Suprapubic skin (tissue), 4 donors: ENCODE measurements around a stretch of chr6.

GRCh38 chr6:117998779-117999133 lies 91.7 kb downstream of the SLC35F1 start:
- PRO-cap = no peak
- RAMPAGE, long total RNA, 4 experiments = start-site peak on the plus strand in 3 of 4 experiments, at chr6:117998925-117998950 at its widest, 12 to 423 reads per replicate

DNA sequence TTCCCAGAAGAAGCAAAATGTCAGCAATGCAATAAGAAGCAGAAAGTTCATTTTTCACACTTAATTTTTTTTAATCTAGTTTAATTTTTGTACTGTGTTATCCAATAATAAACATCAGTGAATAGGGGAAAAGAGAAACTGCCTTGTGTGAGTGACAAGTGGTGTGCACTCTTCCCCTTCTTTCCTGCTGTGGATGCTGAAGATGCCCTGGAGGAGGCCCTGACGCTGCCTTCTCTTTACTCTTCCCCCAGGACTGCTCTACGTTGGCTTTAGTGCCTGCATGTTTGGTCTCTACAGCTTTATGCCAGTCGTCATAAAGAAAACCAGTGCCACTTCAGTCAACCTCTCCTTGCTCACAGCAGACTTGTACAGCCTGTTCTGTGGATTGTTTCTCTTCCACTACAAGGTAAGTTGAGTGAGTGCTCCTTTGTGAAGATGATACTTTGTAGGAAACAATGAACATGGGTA lies 263.1 kb upstream of the PLN start:
- PRO-cap = no peak
- RAMPAGE, long total RNA, 4 experiments = no peak in any of the 4 experiments

DNA sequence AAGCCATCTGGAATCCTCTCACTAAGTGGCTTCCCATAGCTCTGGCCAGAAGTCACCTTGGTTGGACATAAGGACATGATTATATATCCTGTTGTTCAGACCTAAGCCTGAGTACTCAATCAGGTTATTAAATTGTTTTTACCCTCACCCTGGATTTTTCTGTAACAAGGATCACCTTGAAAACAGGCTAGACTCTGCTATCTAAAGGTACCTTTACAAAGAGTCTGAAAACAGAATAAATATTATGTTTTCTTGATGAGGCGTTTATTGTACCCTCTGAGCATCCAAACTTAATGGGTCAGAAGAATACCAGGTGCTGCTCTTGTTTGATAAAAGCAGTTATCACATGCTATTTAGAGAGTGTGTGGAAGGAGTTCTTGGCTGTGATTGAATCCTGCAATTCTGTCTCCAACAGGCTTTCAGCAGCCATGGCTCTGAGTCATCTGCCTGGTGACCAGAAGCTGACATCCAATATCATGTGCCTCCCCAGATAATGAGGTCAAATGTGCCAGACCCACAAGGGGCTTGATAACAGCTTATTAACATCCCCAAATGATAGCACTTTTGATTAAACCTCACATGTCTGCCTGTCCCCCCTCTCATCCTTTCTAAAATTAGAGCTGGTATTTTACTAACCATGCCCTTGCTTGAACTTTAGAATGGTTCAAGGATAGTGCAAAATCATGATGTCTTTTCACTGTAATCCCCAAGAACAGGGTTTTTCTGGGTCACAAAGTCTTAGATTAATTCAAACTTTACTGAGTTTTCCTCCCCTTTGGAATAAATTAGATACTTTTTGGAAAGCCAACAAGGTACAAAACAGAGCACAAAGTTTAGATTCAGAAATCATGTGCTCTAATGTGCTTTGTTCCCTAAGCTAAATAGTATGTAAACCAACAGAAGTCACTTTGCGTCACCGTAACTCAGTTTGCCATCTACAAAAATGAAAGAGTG lies 175.7 kb upstream of the PLN start:
- PRO-cap = no peak
- RAMPAGE, long total RNA, 4 experiments = no peak in any of the 4 experiments

GRCh38 chr6:118526164-118526617 lies 21.9 kb upstream of the PLN start:
- PRO-cap = no peak
- RAMPAGE, long total RNA, 4 experiments = no peak in any of the 4 experiments

DNA sequence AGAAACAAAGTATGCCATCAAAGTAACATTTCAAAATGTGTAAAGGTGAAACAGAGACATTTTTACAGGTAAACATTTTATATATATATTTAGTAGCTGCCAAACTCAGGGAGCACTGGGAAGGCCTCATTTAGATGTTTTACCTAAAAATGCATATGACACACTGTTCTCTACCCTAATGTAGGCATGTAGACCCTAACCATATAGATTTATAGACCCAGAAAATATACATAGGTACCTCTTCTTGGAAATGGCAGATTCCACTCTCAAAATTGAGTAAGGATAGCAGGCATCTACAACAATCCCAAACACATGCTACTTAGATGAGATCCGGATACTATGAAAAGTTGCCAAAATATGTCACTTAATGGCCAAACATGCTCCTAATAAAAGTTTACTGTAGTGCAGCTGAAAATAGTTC lies 10.8 kb upstream of the PLN start:
- PRO-cap = no peak
- RAMPAGE, long total RNA, 4 experiments = no peak in any of the 4 experiments

- PRO-cap = no peak
- RAMPAGE, long total RNA, 4 experiments = no peak in any of the 4 experiments
Measured at GRCh38 chr6:118709721-118710462, 58.5 kb upstream of the CEP85L start.

- PRO-cap = no peak
- RAMPAGE, long total RNA, 4 experiments = no peak in any of the 4 experiments
Measured at GRCh38 chr6:118724032-118724692, 72.8 kb upstream of the CEP85L start.

DNA sequence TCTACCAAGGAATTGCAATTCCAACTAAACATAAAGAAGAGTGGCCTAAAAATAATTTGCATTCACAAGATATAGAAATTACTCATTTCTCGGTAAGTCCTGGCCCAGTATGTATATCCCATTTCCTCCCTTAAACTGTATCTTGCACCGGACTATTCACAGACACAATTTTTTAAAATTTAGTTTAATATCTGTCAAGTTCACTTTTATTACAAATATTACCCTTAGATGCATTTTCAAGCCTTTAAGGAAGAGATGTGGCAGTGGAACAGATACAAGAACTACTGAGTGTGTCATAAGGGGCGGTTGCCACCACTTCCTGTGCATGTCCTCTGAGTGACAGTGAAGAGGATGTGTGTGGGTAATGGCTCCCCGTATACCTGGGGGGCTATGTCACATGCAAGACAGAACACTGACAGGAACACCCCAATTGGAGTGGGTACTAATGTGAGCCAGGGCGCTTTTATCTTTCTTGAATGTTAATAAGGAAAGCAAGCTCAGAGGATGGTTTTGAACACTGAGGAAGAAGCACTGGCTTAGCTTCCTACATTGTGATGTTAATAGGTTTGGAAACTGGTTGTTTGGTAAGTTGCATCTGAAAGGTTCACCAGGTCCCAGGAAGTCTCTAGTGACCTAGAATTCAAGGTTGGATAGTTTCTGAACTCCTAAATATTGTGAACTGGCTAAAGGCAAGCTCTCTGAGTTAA lies 83.5 kb upstream of the ASF1A start:
- PRO-cap = no peak
- RAMPAGE, long total RNA, 4 experiments = no peak in any of the 4 experiments

DNA sequence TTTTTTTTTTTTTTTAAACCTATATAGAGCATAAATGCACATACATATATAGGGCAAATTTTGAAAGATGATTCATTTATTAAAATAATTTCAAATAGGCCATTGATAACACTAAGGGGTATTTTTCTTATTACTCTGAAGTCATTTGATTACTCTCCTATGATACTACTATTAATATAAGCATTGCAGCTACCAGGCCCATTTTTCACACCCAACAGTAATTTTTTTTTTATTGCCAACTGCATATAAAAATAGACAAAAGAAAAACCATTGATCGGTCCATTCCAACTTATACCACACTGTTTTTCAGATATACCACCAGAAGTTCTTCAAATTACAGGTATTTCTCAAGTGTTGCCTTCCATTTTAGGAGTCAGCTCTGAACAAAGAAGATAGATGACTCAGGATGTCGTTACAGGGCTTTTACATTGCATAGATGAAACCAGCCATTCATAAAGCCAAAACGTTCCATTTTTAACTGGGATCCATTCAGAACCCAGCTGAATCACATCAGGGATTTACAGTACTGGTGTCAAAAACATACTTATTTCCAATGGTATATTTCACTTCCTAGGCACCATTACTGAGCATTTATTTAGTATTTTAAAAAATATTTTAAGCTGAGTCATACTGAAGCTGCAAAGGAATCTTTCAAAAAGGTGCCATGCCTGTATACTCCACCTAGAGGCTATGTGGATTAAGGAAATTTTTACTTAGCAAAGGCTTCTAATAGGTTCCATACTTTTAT lies 2.3 kb downstream of the ASF1A start:
- PRO-cap = no peak
- RAMPAGE, long total RNA, 4 experiments = no peak in any of the 4 experiments

- PRO-cap = no peak
- RAMPAGE, long total RNA, 4 experiments = no peak in any of the 4 experiments
Measured at GRCh38 chr6:119075960-119076988, 2.2 kb downstream of the FAM184A start.

- PRO-cap = no peak
- RAMPAGE, long total RNA, 4 experiments = no peak in any of the 4 experiments
Measured at GRCh38 chr6:119179159-119179829, 100.8 kb upstream of the FAM184A start.

DNA sequence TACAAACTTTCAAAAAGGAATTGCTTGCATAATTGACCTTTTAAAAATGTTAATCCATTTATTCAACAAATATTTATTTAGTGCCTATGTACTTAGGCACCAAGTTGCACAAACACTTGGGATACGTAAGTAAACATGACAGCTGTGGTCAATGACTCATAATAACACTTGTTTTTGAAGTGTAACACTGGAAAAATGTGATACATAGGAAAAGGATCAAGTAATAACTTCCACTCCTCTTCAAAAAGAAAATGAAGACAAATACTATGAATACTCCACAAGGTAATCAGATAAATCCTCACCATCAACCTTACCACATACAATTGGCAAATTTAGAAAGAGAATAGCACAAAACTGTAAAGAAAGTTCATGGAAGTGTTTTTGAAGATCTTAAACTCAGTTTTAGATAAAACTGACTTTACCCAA lies 88.2 kb downstream of the MAN1A1 start:
- PRO-cap = no peak
- RAMPAGE, long total RNA, 4 experiments = no peak in any of the 4 experiments

- PRO-cap = no peak
- RAMPAGE, long total RNA, 4 experiments = no peak in any of the 4 experiments
Measured at GRCh38 chr6:119290501-119290898, 59.1 kb downstream of the MAN1A1 start.

DNA sequence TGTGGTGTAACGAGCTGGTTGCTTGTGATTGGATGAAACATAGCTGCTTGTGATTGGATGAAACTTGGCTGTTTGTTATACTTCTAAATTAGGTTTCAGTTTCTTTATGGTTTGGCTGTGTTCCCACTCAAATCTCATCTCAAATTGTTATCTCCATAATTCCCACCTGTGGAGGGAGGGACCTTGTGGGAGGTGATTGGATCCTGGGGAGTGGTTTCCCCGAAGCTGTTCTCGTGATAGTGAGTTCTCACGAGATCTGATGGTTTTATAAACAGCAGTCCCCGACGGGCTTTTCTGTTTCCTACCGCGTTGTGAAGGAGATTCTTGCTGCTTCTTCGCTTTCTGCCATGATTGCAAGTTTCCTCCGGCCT lies 655.9 kb upstream of the MAN1A1 start:
- PRO-cap = no peak
- RAMPAGE, long total RNA, 4 experiments = no peak in any of the 4 experiments

- PRO-cap = no peak
- RAMPAGE, long total RNA, 4 experiments = no peak in any of the 4 experiments
Measured at GRCh38 chr6:120931395-120931777, 402.9 kb downstream of the TBC1D32 start.

- PRO-cap = no peak
- RAMPAGE, long total RNA, 4 experiments = no peak in any of the 4 experiments
Measured at GRCh38 chr6:121335115-121335816, 986 bp upstream of the TBC1D32 start.

DNA sequence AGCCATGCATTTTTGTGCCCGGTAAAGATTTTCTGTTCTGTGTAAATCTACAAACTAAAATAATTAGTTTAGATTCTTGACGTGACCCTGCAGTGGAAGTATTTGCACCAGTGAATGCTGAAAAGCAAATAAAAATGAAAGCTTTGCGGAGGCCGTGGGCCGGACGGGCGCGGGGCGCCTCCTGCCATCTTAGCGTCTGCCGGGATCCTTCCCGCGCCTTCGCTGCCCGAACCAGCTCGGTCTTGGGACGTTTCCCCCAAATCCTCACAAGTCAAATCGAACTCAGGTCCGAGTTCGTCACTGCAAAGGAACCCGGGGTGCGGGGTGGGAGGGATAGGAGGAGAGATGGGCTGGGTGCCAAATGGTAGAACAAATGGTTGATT lies 1.5 kb downstream of the GJA1 start:
- PRO-cap = unidirectional peak, minus-strand start at position 244 of the sequence
- RAMPAGE, long total RNA, 4 experiments = no peak in any of the 4 experiments

GRCh38 chr6:121777506-121777705 lies 342.0 kb downstream of the GJA1 start:
- PRO-cap = no peak
- RAMPAGE, long total RNA, 4 experiments = no peak in any of the 4 experiments

- PRO-cap = no peak
- RAMPAGE, long total RNA, 4 experiments = no peak in any of the 4 experiments
Measured at GRCh38 chr6:122074617-122074824, 324.9 kb upstream of the HSF2 start.

GRCh38 chr6:122442283-122443032 lies 29.1 kb downstream of the SERINC1 start:
- PRO-cap = no peak
- RAMPAGE, long total RNA, 4 experiments = no peak in any of the 4 experiments